GM23338 (cell line): ENCODE results near the gene KCNS3.

DNA sequence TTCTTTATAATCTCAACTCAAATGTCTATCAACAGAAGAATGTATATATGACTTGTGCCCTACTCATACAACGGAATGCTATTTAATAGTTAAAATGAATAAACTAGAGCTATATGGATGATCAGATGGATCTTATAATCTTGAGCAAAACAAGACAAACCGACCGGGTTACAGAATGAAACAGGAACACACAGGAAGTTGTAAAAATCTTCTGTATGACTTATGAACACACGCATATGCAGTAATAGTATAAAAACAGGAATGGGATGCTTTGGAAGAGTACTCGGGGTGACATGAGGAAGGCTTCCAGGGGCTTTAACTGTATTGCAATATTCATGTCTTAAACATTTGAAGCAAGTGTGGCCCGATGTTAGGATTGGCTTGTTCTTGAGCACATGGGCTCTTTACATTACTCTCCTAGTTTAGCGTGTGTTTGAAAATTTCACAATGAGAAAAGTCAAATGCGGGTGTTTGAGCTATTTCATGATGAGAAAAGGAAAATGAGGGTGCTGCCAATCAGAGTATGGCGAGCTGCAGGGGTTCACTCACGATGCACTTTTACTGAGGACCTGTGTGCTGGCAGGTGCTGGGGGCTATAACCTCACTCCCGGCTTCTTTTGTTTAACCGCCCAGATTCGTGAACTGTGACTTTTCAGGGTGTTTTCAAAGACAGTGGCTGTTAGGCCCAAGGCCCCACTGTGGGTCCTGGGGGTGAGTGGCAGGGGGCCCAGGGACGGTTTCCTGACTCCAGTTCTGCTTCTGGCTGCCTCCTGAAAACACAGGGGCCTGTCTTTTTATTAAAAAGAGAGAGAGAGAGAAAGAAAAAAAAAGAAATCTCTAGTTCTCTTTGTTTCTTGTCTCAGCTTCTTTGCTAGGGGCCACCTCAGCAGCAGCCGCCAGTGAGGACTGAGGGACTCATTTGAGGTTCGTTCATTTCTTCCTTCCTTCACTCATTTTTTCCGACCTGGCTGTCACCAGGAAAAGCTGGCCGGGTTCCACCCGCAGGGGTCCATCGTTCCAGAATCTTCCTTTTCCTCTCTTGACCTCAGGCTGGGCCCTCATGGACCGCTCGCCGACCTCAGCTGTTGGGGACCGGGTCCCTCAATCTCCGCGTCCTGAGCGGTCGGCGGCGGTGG is 15.2 kb upstream of the E2F6 start:
- PRO-cap, result no peak
- RAMPAGE, long total RNA, result no peak

GRCh38 chr2:11508405-11508889 is 25.4 kb upstream of the GREB1 start:
- PRO-cap, result no peak
- RAMPAGE, long total RNA, result no peak

GRCh38 chr2:11515444-11516078 is 18.3 kb upstream of the GREB1 start:
- PRO-cap, result no peak
- RAMPAGE, long total RNA, result no peak

DNA sequence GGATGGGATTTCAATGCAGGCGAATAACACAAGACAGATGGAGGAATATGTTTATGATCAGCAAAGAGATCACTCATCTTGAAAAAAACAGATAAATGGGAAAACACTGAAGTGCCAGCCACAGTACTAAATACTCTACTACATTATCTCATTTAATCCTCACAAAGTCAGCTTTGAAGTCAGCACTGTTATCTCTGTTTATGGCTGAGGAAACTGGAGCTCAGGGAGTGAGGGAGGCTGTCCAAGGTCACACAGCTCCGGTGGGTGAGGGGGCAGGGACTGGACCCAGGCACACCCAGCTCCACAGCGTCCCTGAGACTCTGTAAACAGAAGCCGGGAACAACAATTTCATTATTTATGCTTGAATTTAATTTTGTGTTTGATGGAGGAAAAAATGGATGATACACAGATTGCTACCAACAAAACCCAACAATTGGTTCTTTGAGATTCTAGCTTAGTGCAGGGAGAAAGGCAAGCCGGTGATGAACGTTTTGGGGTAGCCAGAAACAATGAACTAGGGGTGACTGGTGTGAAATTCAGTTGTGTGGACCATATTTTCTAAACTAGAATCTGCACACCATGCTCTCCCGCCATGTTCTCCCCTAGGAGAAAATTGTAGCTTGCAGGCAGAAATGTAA is 512 bp upstream of the GREB1 start:
- PRO-cap, result no peak
- RAMPAGE, long total RNA, result no peak

DNA sequence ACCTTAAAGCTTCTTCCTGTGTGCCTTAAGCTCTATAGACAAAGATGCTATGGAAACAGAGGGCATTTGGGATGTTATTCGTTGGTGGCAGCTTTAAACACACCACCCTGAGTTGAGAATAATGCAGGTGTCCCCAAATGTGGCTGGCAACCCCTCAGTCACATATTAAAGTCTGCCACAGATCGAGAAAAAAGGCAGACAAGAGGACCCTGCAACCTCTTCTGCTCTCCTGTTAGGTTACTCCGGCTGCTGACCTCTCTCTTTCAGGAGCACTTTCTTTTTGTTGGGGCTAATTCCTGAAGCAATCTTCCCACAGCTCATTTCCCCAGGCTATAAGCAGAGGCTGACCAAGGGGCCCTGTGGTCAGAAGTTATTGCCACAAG is 20.1 kb downstream of the GREB1 start:
- PRO-cap, result no peak
- RAMPAGE, long total RNA, result no peak

DNA sequence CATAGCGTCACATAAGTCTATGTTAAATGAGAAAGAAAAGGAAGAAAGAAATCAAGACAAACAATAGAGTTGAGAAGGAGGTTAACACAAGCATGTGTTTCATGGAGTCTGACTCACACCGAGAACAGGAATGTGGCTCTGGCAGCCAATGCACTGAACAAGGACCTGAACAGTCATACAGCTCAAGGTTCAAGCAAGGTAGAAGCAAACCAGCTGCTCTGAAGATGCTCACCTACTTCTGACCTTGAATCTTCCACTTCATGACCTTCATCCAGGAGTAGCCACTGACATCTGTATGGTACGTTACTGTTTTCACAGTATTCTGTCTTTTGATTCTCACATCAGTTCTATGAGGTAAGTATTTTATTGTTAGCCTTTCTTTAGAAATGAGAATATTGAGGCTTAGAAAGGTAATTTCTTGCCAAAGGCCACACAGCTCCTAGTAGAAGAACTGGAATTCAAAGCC is 36.1 kb upstream of the LPIN1 start:
- PRO-cap, result no peak
- RAMPAGE, long total RNA, result no peak

- PRO-cap, result no peak
- RAMPAGE, long total RNA, result no peak
Measured at GRCh38 chr2:12587959-12588789, 128.6 kb upstream of the TRIB2 start.

DNA sequence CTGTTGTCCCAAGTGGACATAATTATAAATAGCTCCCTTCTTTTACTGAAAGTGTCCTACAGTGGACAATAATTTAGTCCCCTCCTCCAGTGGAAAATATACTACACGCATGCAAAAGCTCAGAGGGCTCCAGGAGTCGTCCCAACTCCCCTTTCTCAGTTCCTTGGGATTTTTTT is 1.2 kb upstream of the TRIB2 start:
- PRO-cap, result no peak
- RAMPAGE, long total RNA, result no peak

- PRO-cap, result no peak
- RAMPAGE, long total RNA, result no peak
Measured at GRCh38 chr2:12734622-12735483, 18.1 kb downstream of the TRIB2 start.

- PRO-cap, result no peak
- RAMPAGE, long total RNA, result no peak
Measured at GRCh38 chr2:12764039-12764800, 47.5 kb downstream of the TRIB2 start.

- PRO-cap, result no peak
- RAMPAGE, long total RNA, result no peak
Measured at GRCh38 chr2:12918609-12919362, 202.1 kb downstream of the TRIB2 start.

DNA sequence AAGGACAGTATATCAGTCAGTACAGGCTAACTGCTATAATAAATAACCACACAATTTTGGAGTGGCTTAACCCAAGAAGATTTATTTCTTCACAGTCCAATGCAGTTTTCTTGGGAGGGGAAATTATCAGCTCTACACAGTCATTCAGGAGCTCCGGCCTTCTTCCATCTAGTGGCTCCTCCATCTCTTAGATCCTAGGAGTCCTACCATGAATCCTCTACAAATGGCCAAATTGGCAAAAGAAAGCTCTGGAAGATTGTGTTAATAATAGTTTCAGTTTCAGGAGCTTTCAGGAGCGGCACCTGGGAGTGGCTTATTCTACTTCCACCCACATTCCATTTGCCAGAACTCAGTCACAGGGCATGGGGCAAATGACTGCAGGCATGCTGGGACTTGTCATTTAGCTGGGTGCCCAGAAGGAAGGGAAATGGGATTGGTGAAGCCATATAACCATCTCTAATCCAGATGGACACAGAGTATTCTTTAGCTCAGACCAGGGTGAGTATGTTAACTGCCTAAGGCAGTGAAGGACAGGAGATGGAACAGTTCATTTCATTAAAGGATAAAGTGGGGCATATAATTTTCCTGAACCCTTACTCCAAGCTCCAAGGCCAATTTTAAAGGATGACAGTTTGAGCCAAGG is 3.6 kb upstream of the LRATD1 start:
- PRO-cap, result no peak
- RAMPAGE, long total RNA, result no peak

GRCh38 chr2:14872860-14873145 is 240.3 kb downstream of the LRATD1 start:
- PRO-cap, result no peak
- RAMPAGE, long total RNA, result no peak

GRCh38 chr2:15554363-15555160 is 6.6 kb downstream of the NBAS start:
- PRO-cap, result no peak
- RAMPAGE, long total RNA, result no peak

DNA sequence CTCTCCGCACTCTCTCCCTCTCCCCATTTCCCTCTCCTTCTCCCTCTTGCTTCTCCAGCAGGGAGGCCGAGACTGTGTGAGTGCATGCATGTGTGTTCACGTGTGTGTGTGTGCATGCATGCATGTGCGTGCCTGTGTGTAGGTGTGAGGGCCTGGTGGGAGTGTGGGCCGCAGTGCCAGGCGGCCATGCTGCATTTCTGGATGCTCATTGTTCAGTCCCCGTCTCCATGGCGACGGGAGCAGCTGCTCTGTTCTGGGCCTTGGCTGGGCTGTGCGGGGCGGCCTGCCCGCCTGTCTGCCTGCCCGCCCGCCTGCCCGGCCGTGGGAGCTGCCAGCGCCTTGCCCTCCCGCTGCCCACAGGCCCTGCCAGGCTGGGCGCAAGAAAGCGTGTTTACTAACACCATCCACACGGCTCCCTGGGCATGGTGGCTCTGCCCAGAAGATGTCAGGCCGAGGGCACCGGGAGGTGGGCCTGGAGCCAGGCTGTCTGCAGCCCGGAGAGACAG is 43.9 kb downstream of the MYCN start:
- PRO-cap, result no peak
- RAMPAGE, long total RNA, result no peak

DNA sequence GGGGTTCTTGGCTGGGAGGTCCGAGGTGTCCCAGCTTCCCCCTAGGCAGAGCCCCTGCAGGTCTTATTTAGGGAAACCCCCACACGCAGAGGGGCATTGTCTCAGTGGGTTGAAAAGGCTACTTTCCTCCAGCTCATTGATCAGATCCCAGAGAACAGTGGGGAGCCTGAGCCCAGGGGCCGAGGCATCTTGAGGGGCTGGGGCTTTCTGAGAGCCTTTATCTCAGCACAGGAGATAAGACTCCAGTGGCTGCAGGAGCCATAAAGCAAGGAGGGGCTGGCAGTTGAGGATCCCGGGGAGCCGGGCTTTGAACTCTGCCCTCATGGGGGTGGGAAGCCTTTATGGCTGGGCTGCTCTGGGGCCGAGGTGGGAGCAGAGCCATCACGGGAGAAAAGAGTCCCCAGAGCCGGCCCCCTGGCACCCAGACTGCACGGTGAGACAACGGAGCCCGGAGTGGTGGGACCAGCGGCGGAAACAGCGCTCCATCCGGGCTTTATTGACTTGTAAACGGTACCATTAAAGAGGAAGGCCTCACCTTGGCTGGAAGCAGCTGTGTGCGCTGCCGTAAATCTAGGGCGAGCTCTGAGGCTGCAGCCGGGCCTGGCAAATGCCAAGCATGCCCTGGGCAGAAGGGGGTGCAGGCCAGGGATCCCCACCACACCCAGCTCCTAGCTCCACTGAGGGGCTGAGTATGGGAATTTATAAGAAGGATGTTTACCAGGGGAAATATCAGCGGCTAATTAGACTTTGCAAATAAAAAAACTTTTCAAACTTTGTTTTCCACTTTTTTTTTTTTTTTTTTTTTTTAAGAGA is 162.6 kb downstream of the MYCN start:
- PRO-cap, result bidirectional peak, plus-strand start at position 519 of the sequence, minus-strand start at position 455 of the sequence
- RAMPAGE, long total RNA, result no peak

DNA sequence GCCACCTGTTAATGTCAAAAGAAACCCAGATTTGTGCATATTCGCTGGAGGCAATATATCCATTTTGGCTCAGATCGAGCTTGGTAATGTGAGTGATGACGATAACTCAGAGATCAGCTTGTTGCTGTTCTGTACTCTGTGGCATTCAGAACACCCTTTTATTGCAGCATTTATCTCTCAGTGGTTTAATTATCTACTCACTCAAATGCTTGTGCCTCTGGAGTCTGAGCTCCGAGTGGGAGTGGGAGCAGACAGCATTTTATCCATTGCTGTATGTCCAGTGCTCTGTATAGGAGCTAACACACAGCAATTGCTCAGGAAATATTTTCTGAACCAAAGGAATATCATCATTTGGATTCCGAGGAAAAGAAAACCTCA is 183.6 kb downstream of the MYCN start:
- PRO-cap, result no peak
- RAMPAGE, long total RNA, result no peak

DNA sequence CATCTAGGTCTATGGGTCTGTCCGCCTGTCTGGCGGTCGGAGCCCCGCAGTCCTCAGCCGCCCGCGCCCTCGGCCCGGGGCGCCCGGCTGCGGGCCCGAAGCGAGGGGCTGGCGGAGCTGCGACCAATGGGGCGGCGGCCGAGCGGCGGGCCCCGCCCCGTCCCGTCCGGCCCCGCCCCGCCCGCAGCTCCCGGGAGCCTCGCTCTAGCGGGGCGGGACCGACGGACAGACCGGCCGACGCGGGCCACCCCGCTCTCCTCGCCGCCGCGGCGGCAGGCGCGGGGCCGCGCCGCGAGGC is at the start of gene KCNS3:
Gene KCNS3 (plus strand): TSS at position 228 of the 298 bp plus-strand sequence.
- PRO-cap, result bidirectional peak, plus-strand start at position 228 of the sequence, minus-strand start at position 89 of the sequence
- RAMPAGE, long total RNA, result no peak

DNA sequence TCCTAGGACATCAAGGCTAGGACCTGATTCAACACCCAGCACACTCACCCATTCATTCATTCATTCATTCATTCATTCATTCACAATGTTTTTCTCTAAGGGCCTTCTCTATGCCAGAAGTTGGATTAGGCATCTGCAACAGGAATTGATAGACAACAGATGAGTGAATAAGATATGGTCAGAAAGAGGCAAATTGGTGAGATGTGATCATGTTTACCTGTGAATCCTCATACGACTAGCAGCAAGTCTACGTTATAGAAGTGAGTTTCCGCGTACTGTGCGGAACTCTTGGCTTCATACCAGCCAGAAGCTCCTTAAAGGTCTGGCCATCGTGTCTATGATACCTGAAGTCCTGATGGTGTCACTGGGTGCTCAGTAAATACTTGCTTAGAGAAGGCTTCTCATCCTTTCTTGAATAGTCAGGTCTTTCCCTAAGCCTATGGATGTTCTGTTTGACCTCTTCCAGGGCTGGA is 126.6 kb downstream of the OSR1 start:
- PRO-cap, result no peak
- RAMPAGE, long total RNA, result no peak

- PRO-cap, result bidirectional peak, plus-strand start at chr2:19305824, minus-strand start at chr2:19305794; unidirectional peak, minus-strand start at chr2:19306202
- RAMPAGE, long total RNA, result no peak
Measured at GRCh38 chr2:19305656-19306266, 52.7 kb downstream of the OSR1 start.